Metastatic Pancreatic Carcinoma in the Ovary (tissue), 1 donor: Measurements from ENCODE around the gene GPR157.

- PRO-cap = no peak
These were observed 10.5 kb downstream of the ENO1 start for GRCh38 chr1:8867893-8868394.

DNA sequence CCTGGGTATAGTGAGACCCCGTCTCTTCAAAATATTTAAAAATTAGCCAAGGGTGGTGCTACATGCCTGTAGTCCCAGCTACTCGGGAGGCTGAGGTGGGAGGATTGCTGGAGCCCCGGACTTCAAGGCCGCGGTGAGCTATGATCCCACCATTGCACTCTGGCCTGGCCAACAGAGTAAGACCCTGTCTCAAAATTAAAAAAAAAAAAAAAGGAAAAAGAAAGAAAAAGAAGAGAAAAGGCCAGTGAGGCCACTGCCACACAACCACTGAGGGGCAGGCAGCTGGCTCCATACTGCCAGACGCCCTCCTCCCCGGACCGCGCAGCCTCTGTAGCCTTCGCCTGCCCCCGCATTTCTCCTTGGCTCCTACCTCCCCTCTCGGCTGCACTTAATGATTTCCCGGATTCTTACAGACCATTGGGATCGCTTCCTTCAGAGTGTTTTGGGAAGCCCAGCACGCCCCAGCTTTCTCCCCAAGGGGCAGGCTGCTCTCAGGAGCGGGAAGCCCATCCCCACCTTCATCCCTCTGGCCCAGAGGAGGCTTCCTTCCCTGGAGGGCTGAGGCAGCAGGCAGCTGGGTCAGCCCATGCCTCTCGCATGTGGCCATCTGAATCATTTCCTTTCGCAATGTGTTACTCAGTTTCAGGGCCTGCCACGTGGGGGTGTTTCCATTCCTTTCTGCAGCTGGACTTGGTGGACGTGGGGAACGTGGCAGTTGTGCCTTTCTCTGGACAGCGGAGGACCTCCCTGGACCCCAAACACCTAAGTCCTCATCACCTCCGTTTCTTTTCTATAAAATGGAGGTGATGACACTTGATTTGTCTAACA is 2.4 kb downstream of the SLC2A5 start:
- PRO-cap = bidirectional peak, plus-strand start at position 681 of the sequence, minus-strand start at position 528 of the sequence

- PRO-cap = unidirectional peak, minus-strand start at chr1:9129102
These were observed at the start of gene GPR157 for GRCh38 chr1:9128524-9129361. TSS of gene GPR157 (minus strand) at chr1:9129102.

- PRO-cap = no peak
These were observed 16.3 kb upstream of the GPR157 start for GRCh38 chr1:9145064-9145773.

- PRO-cap = no peak
These were observed 5.1 kb downstream of the SPSB1 start for GRCh38 chr1:9297608-9298289.

DNA sequence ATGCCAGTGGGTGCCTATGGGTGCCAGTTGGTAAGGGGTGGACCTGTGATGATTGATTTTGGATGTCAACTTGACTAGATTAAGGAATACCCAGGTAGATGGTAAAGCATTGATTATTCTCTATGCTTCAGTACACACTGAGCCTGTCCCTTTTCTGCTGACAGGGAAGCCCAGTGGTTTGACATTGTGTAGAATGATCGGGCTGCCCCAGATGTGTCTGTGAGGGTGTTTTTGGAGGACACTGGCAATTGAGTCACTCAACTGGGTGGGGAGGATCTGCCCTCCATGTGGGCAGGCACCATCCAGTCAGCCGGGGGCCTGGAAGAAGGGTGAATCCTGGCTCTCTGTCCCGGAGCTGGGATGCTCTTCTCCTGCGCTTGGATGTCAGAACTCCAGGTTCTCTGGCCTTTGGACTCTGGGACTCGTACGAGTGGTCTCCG is 9.5 kb downstream of the SPSB1 start:
- PRO-cap = no peak

DNA sequence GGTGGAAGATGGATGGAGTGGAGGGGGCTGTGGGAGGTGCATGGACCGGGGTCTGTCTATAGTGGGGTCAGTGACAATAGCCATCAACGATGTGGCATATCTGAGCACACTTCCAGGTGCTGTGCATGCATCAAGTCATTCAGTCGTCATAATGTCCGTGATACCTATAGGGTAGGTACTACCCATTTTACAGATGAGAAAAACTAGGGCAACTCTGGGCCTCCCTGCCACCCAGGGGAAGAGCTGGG is 13.6 kb downstream of the SPSB1 start:
- PRO-cap = no peak

- PRO-cap = no peak
These were observed 18.4 kb downstream of the SPSB1 start for GRCh38 chr1:9310854-9311672.

- PRO-cap = no peak
These were observed 22.8 kb downstream of the SPSB1 start for GRCh38 chr1:9315256-9316063.

GRCh38 chr1:9322495-9323003 is 29.9 kb downstream of the SPSB1 start:
- PRO-cap = no peak

GRCh38 chr1:9325433-9326079 is 32.9 kb downstream of the SPSB1 start:
- PRO-cap = no peak

DNA sequence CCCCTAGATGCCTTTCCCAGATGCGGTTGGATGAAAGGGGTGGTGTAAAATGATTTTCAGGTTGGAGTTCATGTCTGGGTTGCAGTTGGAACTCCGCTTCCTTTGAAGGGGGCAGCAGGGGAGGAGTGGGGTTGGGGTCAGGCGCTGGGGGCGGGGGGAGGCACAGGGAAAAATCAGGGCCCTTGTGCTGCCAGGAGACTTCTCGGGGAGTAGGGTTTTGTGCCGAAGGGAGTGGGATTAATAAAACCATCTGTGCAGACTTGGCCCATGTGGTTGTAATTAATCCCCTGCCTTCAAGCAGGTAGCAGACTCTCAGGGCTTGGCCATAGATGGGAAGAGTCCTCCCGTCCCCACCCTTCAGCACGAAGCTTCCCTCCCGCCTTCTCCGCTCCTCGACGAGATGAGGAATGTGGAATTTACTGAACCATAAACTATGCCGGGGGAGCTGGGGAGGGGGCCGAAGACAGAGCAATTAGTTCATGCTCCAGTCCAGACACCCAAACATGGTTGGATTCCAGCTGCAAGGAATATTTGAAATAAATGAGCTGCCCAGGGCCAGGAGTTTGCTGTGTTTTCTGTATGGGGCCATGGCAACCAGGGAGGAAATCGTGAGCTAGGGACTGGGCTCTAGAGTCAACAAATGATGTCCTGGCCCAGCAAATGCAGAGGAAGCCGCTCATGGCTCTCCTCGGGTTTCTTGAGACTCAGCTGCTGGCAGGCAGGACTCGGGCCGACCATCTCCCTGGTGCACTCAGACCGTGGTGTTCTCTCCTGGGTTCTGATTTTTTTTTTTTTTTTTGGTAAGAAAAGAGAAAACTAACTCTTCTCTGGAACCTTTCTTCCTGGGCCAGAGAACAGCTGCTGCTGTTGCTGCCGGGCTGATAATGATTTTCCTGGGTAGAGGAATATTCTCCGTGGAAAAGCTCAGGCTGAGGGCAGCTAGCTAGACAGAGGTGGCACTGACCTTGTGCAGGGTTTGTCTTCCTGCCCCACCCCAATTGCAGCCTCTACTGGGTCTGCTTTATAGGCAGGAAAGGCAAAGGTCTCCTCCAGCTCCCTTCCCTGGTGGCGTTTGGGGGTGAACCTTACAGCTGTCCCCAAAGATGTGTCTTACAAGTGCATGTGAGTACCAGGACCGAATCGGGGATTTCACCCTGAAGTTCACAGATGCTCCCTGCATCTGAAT is 78.9 kb downstream of the SPSB1 start:
- PRO-cap = no peak

- PRO-cap = no peak
These were observed 84.1 kb downstream of the SPSB1 start for GRCh38 chr1:9376392-9377611.

DNA sequence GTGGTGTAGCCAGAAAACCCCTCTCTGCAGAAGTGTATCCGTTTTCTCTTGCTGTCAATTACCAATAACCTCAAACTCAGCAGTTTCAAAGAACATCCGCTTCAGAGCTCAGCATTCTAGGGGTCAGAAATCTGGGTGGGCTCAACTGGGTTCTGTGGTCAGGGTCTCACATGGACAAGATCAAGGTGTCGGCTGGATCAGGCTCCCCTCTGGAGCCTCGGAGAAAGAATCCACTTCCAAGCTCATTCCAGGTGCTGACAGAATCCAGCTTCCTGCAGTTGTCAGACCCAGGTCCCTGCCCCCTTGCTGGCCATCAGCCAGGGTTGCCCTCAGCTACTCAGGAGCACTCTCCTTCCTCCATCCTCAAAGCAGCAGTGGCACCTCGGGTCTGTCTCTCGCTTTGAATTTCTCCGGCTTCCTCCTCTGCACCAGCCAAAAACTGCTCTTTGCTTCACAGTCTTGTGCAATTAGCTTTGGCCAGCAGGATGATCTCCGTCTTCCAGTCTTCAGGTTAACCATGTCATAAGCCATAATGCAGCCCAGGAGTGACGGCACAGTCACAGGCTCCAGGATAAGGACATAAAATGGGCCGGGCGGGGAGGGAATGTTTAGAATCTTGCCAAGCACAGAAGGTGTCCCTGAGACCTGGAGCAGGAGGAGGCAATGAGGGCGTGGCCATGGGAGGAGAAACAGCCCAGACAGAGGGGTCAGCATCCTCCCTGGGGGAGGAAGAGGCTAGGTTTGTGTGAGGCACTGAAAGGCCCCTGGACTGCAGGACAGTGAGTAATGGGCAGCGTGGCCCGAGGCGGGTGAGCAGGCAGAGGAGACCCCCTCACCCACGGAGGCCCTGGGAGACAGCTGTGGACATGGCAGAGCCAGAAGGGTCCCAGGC is 79.4 kb upstream of the SLC25A33 start:
- PRO-cap = no peak

GRCh38 chr1:9615062-9615354 is 26.3 kb downstream of the TMEM201 start:
- PRO-cap = no peak

DNA sequence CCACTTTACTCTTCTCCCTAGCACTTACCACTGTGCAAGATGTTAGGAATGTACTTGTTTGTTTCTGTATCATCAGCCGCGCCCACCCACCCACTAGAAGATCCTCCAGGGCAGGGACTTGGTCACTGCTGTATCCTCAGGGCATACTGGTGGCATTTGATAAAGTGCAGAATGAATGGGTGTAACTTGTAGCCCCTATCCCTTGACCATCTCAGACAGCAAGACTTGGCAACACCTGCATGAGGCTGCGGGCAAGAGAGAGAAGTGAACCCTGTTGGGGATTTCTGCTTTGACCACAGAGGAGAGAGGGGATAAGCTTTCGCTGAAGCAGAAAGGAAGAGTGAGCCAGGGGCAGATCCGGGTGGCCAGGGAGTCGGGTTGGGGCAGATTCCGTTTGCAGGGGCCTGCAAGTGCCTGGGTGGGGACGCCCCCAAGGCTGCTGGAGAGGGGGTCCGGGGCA is 25.5 kb upstream of the PIK3CD start:
- PRO-cap = no peak

- PRO-cap = no peak
These were observed 2.7 kb downstream of the PIK3CD start for GRCh38 chr1:9653988-9654880.

GRCh38 chr1:9721452-9722055 is 70.0 kb downstream of the PIK3CD start:
- PRO-cap = no peak

GRCh38 chr1:9728993-9729916 is 77.7 kb downstream of the PIK3CD start:
- PRO-cap = no peak

- PRO-cap = no peak
These were observed 72.4 kb downstream of the CLSTN1 start for GRCh38 chr1:9751355-9751863.